Mesenchymal stem cell of adipose (primary cell): ENCODE measurements around a stretch of chr1.

DNA sequence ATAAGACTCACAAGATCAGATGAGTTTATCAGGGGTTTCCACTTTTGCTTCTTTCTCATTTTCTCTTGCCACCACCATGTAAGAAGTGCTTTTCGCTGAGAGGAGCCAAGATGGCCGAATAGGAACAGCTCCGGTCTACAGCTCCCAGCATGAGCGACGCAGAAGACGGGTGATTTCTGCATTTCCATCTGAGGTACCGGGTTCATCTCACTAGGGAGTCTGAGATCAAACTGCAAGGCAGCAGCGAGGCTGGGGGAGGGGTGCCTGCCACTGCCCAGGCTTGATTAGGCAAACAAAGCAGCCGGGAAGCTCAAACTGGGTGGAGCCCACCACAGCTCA, 285.1 kb downstream of the MATN1 start:
- CAGE, long polyA plus RNA, result no peak

- CAGE, long polyA plus RNA, result no peak
Measured at GRCh38 chr1:30658928-30659206, 64.5 kb downstream of the MATN1 start.

DNA sequence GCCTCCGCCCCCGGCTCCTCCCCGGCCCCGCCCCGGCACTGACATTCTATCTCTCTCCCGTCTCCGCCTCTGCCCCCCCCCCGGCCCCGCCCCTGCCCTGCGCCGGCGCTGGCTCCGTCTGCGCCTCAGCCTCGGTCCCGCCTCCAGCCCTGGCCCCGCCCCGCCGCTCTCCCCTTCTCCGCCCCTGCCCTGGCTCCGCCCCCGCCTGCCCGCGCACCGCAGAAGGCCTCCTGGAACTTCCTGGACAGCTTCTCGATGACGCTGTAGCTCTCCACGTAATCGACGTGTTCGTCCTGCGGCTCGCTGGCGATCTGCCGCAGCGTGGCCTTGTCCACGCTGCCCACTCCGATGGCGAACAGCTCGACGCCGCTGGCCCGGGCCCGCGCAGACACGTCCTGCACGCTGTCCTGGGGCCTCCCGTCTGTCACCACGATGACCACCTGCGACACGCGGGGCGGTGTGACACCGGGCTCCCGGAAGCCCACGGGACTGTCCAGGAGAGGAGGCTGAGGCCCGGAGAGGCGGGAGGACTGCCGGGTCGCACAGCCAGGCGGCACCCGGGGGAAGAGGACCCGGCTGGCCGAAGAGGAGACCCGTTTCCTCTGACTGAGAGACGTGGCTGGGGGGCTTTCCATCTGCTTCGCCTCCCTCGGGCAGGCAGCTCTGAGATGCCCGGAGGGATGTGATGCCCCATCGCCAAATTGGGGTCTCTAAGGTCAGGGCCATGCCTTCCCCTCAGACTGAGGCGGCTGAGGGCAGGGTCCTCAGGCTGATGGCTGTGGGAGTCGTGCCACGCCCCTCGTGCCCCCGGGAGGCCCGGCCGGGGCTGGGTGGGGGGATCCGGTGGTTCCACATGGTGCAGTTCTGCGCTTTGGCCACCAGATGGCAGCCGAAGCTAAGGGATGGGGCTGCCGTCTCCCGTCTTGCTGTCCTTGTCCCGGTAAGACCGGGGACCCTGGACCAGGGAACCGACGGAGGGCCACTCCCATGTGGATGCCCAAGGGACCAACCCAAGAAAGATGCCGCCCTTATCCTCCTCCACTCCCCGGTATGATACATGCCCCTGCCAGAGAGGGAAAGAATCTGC, 4.5 kb downstream of the MATN1 start:
- CAGE, long polyA plus RNA, result no peak

- CAGE, long polyA plus RNA, result no peak
Measured at GRCh38 chr1:30741409-30741966, 16.1 kb downstream of the LAPTM5 start.

- CAGE, long polyA plus RNA, result no peak
Measured at GRCh38 chr1:30786250-30787094, 28.9 kb upstream of the LAPTM5 start.

GRCh38 chr1:30798299-30799174, 41.0 kb upstream of the LAPTM5 start:
- CAGE, long polyA plus RNA, result no peak

- CAGE, long polyA plus RNA, result no peak
Measured at GRCh38 chr1:30913642-30914099, 5.1 kb upstream of the SDC3 start.

GRCh38 chr1:30968067-30968326, 59.4 kb upstream of the SDC3 start:
- CAGE, long polyA plus RNA, result no peak

DNA sequence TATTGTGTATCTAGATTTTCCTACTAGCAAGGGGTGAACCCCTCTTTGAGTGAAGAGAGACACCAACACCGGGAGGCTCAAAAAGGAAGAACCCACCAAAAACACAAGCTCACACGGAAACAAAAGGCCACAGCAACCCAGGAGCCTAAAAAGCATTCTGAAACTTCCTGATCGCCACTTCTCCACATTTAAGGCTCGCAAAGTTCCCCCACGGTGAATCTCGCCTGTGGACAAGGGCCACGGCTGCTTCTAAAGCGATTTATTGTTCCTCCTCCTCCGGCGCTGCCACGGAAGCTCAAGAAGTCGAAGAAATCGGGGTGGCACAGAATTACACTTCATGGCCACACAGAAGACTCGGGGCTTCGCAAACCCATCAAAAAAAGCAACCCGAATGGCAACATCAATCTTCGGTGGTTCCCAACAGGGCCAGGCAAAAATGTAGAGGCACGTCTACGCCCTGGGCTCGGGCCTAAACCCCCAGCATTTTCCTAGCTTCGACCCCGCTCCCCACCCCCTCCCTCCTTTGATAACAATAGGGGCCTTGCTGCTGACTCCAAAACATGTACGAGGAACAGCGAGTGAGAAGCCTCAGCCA, 526 bp downstream of the PUM1 start:
- CAGE, long polyA plus RNA, result no peak

- CAGE, long polyA plus RNA, result no peak
Measured at GRCh38 chr1:31374726-31375389, 2.0 kb upstream of the FABP3 start.

- CAGE, long polyA plus RNA, result no peak
Measured at GRCh38 chr1:31434762-31435246, 21.8 kb downstream of the SERINC2 start.

DNA sequence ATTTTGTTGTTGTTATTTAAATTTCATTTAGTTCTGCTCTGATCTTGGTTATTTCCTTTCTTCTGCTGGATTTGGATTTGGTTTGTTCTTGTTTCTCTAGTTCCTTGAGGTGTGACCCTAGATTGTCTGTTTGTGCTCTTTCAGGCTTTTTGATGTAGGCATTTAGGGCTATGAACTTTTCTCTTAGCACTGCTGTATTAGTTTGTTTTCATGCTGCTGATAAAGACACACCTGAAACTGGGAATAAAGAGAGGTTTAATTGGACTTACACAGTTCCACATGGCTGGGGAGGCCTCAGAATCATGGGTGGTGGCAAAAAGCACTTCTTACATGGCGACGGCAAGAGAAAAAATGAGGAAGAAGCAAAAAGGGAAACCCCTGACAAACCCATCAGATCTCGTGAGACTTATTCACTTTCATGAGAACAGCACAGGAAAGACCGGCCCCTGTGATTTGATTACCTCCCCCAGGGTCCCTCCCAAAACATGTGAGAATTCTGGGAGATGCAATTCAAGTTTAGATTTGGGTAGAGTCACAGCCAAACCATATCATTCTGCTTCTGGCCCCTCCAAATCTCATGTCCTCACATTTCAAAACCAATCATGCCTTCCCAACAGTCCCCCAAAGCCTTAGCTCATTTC, 59.3 kb downstream of the SERINC2 start:
- CAGE, long polyA plus RNA, result no peak

GRCh38 chr1:31506812-31507623, 69.3 kb upstream of the TINAGL1 start:
- CAGE, long polyA plus RNA, result no peak

GRCh38 chr1:31514965-31515923, 61.1 kb upstream of the TINAGL1 start:
- CAGE, long polyA plus RNA, result no peak

DNA sequence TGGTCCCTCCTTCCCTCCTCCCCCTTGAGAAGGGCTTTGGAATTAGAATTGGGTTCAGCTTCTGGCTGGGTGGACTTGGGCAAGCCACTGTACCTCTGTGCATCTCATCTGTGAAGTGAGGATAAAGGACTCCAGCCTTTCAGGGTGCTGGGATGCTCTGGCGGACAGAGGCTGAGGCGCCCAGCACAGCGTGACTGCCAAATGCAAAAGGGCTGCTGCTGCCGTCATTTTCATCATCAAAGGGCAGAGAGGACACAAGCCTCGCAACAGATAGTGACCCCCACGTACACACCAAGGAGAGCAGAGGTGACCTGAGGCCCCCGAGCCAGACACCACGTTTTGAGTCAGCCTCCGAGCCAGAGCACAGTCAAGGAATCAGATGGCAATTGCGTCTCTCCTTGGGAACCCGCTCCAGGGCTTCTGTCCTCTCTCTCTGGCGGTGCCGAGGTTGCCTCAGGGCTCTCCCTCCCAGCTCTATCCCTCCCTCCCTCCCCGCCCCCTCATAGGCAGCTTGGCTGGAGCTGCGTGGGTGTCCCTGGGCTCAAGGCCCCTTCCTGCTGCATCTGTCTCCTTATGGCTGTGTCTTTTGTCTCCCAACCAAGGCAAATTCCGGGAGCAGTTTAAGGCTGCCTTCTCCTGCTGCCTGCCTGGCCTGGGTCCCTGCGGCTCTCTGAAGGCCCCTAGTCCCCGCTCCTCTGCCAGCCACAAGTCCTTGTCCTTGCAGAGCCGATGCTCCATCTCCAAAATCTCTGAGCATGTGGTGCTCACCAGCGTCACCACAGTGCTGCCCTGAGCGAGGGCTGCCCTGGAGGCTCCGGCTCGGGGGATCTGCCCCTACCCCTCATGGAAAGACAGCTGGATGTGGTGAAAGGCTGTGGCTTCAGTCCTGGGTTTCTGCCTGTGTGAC, 9.0 kb downstream of the HCRTR1 start:
- CAGE, long polyA plus RNA, result no peak

GRCh38 chr1:31648828-31649402, 4.2 kb upstream of the PEF1 start:
- CAGE, long polyA plus RNA, result no peak

GRCh38 chr1:31669551-31670819, 25.3 kb upstream of the PEF1 start:
- CAGE, long polyA plus RNA, result no peak

DNA sequence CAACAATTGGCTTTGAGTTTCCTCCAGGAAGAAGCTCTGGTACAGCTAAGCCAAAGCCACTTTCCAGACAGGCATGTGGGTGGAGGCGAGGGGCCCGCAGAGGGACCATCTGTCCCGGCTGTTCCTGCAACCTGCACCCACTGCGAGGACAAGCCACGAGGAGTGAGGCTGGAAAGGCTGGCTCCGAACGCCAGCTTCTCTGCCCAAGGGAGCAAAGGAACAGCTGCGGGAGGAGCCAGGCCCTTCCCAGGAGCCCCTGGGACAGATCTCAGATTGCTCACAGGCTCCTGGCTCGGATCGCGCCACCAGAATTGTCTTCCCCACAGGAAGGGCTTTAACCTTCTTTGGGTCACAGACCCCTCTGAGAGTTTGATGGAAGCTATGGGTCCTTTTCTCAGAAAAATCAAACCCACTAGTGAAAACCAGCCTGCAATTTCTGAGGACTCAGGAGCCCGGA, 28.4 kb upstream of the PEF1 start:
- CAGE, long polyA plus RNA, result no peak

DNA sequence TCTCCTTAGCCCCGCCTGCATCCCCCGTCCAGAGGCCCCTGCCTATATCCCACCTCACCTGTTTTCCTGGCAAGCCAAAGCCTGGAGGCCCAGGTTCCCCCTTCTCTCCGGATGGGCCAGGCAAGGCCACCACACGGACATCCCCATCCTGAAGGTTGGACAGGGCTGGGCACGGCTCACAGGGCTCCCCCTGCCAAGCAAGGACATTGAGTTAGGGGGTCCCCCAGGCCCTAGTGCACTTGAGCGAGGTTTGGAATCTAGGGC, 18.3 kb downstream of the COL16A1 start:
- CAGE, long polyA plus RNA, result no peak

DNA sequence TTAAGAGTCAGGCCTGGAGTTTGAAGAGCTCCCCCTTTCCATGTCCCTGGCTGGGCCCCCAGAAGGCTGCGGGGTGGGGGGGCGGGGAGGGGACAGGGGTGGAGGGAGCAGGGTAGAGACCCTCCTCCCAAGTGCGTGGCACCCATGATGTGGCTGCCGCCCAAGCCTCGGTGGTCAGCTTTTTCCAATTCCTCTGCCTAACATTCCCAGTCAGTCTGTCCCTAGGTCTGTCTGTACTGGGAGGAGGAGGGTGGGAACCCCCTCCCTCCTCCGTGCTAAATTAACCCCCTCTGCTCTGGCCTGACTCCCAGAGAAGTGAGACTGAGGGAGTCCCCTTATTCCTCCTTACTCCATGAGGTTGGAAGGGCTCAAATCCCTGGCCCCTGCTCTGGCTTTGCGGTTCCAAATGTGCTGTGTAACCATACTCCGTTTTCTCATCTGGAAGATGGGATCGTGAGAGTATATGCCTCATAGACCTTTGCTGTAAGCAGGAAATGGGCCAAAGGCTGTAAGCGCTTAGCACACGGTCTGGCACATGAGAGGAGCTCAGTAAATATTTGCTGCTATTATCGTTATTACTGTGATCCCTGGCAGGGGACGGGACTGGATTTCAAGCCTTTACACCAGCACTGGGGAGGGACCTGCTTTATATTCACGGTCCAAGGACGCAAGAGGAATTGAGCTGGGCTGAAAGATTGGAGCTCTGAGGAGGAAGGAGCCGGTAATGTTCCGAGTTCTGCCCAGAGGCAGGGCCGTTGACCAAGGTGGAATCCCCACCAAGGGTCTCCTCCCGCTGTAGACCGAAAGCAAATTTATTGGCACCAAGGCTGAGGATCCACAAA, 712 bp upstream of the COL16A1 start:
- CAGE, long polyA plus RNA, result no peak